Tongue (tissue), 2 donors: ENCODE results near the genes HEPHL1, SESN3 and CNTN5.

GRCh38 chr11:93734702-93735525 is 6.4 kb downstream of the TAF1D start:
- RAMPAGE, long total RNA: no peak

DNA sequence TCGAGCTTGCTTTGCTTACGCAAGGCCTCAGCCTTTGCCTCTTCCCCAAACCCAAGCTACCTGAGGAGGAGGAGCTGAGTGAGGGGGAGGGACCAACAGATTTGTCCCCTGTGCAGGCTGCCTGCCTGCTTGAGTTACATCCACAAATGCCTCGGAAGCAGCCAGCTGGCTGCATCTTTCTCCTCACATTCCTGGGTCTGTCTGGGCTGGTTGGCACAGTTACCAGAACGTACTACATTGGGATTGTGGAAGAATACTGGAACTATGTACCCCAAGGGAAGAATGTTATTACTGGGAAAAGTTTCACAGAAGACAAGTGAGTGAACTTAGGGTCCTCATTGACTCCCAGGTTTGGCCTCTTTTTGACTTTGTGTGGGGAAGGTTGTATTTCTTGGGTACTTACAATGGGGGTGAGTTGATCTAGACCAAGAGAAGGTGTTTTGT is at the start of gene HEPHL1:
HEPHL1 (plus strand) TSS at position 132 of the 444 bp plus-strand sequence.
- RAMPAGE, long total RNA: no peak

GRCh38 chr11:94130033-94130584 is 1.5 kb downstream of the PANX1 start:
- RAMPAGE, long total RNA: no peak

GRCh38 chr11:94536930-94537393 is 6.8 kb upstream of the FUT4 start:
- RAMPAGE, long total RNA: no peak

- RAMPAGE, long total RNA: no peak
These were observed 90.1 kb downstream of the PIWIL4 start for GRCh38 chr11:94657236-94657656.

DNA sequence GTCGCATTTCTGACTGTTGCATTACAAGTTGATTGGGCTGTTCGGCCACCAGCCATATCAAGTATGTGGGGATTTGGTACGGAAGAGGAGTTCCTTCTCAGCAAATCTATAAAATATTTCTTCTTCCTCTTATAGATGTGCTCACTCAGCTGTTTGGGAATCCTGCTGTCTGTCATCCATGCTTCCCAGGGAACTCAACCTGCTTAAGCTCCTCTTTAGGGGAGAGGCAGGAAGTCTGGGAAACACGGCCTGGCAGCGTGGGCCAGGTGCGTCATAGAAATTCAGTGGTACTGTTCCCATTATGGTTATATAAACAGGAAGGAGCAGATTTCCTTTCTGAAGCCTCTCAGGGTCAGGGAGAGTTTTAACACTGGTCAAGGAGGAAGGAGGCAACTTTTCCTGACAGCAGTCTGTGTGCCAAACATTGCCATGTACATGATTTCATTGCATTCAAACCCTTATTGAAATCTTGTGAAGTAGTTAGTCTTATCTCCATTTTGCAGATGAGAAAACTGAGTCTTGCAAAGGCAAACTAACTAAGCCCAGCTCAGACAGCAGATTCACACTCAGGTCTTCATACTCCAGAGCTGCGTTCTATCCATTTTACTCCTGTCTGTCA is 35.5 kb upstream of the AMOTL1 start:
- RAMPAGE, long total RNA: no peak

- RAMPAGE, long total RNA: no peak
These were observed 21.6 kb upstream of the AMOTL1 start for GRCh38 chr11:94746456-94747136.

DNA sequence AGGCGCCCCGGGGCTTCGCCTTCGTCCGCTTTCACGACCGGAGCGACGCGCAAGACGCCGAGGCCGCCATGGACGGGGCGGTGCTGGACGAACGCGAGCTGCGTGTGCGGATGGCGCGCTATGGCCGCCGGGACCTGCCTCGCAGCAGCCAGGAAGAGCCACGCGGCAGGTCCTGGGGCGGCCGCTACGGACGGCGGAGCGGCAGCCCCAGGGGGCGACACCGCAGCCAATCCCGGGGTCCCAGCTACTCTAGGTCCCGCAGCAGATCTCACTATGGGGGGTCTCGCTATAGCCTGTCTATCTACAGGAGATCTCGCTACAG is 12.6 kb downstream of the KDM4E start:
- RAMPAGE, long total RNA: no peak

- RAMPAGE, long total RNA: no peak
These were observed 2.0 kb downstream of the SESN3 start for GRCh38 chr11:95229090-95229370.

- RAMPAGE, long total RNA: no peak
These were observed 1.6 kb downstream of the SESN3 start for GRCh38 chr11:95229371-95229834.

DNA sequence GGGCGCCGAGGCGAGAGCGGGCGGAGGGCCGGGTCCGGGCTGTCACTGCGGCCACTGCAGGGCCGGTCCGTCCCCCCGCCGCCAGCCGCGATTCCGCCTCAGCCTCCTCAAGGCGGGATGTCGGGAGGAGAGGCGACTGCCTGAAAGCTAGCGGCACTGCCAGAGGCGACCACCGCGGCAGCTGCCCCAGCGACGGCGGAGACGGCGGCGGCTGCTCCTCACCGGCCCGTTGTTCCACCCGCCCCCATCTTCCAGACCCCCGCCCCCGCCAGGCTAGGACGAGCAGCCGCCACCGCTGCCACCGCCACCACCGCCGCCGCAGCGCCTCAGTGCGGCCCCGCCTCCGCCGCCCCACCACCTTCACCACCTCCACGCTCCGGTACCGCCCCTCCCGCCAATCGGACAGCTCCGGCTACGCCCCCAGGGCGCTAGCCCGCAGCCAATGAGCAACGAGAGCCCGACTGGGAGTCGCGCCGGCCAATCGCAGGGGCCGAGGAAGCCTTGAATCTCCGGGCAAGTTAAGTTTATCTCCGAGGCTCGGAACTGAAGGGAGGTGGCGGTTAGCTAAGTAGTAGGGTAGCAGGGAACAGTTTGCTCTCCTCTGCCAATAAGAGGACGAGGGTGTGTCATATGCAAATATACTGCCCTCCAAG is at the start of gene SESN3:
SESN3 (minus strand) TSS at position 333 of the 653 bp plus-strand sequence.
- RAMPAGE, long total RNA: no peak

- RAMPAGE, long total RNA: no peak
These were observed 114.9 kb downstream of the FAM76B start for GRCh38 chr11:95674646-95675058.

DNA sequence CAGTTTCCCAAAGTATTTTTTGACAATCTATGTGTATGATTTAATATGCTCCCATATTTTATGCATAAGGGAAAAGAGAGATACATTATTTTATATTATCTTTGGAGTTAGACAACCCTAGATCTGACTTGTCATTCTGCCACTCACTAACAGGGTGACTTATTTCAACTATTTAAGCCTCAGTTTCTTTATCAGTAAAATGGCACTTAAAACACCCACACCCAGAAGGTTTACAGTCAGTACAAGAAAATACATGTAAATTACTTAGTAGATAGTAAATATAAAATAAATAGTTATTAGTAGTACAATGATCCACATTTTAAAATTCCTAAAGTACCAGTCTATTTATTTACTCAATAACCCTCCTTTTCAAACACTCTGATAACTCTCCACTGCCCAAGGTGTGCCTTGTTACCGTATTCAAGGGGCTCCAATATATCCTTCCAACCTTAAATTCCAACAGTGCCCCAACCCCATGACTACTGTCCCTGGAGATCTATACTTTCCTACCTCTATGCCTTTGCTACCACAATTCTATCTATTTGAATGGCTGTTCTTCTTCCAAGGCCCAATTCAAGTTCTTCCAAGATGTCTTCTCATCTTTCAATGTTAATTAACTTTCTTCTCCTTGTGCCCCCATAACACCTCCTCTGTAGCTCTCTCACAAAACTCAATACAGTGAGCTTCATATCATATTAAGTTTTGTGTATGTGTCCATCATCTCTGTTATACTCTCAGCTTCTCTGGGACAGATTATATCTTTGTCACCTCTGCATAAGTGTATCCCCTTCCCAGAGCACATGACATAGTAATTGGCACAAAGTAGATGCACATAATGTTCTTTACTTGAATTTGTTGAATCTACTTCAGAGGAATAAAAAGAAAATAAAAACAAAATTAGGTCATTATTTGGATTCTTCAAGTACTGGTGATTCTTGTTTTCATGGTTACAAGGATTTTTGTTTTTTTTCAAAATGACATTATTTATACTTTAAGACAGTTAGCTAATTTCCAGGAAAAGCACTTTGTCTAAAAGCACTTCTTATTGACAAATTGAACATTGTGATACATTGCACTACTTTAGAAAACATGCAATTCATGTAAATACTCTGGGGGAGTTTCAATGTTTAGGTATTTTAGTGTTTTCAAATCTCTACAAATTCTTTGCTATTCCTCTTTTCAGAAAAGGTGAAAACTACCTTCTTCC is 118.7 kb downstream of the MAML2 start:
- RAMPAGE, long total RNA: no peak

- RAMPAGE, long total RNA: no peak
These were observed 94.5 kb downstream of the MAML2 start for GRCh38 chr11:96248276-96249166.

DNA sequence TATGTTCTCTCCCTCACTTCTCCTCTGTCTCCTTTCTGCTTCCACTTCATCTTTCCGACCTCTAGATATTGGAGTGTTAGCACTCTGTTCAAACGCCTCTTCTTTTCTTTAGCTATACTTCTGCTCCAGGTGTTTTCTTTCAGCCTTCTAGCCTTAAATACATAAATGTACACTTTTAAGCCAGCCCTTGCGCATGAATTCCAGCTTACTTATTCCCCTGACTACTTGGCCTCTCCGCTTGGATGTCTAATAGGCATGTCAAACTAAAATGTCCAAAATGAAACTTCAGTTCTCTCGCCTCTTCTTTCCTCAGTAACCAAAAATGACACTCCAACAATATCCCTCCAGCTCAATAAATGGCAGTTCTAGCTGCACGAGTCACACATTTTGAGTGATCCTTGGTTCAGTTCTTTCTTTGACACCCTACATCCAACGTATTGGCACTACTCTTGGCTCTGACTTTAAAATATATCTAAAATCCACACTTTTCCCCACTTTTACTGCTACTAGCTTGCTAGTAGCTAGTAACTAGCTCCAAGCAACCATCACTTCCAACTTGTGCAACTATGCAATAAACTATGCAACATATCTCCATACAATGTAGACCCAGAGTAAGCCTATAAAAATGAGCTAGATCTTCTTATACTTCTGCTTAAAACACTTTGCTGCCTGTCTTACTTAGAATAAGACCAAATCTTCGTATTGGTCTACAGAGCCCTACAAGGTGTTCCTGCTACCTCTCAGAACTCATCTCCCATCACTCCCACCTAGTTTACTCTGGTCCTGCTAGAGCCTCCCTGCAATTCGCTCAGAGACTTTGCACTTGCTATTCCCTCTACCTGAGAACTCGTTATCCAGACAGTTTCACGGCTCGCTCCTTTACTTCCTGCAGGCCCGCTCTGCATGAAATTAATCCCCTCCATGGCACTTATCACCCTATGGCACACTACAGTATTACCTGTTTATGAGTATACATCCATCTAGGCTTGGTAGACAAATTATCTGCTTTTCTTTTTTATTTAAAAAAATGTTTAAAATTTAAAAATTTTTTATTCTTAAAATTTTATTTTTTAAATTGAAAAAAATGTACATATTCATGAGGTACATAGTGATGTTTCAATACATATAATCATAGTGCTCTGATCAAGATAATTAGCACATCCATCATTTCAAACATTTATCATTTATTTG is 93.4 kb downstream of the MAML2 start:
- RAMPAGE, long total RNA: no peak

DNA sequence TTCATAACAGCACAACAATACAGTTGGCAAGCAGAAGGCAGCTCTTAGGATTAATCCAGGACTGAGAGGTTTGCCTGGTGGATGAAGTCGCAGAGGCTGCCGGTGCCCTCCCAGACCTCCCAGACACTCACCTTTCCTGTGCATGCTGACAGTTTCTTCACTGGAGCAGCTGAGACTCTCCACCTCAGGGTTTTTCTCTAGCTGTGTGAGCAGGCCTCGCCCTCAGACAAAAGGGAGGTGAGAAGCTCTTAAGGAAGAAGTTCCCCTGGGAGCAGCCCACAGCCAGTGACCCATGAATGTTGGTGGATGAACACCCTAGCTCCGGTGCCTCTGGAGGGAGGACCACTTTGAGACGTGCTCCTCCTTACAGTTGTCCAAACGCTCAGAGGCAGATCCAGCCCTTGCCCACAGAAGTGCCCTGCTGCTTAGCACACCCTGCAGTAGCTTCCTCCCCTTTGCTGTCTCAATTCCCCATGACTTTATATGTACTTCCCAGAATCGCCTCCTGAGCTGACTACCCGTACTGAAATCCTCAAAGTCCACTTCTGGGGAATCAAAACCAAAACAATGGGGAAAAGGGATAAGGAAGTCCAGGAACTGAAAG is 43.6 kb downstream of the MAML2 start:
- RAMPAGE, long total RNA: no peak

GRCh38 chr11:96307353-96308171 is 35.4 kb downstream of the MAML2 start:
- RAMPAGE, long total RNA: no peak

GRCh38 chr11:96340244-96340906 is 2.6 kb downstream of the MAML2 start:
- RAMPAGE, long total RNA: no peak

DNA sequence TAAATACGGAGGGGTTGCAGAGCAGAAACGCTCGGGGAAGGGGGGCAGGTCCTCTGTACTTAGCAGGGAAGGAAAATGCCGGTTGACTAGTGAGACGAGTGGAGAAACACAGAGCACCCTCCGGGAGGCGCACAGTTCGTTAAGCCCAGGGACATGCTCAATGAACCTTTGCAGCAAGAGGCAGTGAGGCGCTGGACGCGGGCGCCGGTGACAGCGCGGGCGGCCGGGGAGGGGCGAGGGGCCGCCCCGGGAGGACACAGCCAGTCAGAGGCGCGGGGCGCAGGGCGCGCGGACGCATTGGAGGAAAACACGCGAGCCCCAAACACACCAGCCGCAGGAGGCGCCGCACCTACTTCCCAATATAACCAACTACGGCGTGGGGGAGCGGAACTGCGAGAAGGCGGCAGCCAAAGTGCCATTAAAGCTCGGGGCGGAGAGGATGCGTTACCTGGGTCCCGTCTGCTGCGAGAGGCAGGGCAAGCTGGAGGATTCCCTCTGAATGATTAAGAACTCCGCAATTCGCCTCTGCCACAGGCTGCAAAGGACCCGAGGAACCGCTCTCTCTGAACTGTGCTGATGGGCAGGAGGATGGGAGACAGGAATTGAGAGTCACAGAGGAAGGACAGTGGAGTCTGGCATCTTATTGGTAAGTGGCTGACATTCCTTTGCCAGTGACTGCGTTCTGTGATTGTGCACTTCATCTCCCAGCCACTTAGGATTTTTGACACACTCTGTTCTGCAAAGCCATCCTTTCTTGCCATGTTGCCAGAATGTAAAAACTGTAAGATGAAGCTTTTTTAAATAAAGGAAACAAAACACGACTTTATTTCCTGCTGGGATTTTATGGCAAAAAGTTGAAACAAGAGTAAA is at the start of gene CNTN5:
CNTN5 (plus strand) TSS at position 325 of the 870 bp plus-strand sequence.
- RAMPAGE, long total RNA: no peak

DNA sequence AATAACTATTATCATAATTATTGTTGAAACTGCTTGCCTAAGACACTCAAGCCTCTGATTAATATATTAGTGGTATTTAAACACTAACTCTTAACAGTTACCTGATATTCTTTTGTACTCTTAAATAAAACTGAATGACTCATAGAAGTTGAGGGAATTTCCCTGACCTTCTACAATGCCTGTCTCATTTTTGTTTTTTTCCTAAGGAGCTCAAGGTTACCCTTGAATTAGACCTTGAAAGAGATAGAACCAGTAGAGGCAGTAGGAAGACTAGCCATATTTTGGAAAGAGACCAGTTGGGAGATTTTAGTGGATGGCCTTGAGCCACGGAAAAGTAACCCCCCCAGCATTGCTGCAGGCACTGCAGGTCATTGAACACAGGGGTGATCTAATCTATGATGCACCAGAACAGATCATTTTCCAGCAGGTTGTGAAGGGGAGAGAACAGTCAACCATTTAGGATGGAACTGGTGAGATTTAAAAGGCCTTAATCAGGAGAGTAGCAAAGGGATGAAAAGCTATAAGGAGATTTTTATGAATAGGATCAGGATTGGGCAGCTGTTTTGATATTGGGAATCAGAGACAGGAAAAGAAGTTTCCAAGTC is 148.3 kb downstream of the PGR start:
- RAMPAGE, long total RNA: no peak